ENCODE measurements around a stretch of chr7.

DNA sequence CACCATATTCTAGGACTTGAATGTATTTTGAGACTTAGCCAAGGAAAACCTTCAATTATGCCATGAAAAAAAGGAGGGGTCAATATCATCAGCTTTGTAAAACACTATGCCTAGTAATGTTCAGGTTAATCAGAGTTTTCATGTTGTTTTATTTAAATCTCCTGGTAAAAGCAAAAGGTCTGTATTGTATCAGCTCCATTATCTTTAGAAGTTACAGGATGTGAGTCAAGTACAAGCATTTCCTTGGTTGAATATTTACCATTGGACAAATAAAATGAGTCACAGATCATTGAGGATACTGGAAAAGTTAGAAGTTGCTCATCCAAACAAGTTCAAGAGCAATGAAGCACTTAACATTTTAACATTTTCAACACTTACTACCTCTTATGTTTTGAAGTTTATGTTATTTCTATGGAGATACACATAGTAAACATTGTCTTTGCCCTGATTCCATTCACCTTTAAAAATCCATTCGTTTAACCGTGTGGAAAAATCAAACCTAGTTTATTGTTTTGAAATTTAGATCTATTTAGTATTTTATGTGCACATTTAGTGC lies 89.9 kb upstream of the CAPZA2 start:
- RAMPAGE, long total RNA = no peak
- RRBS = no CpG with 5 or more reads among the region's 2 CpGs

GRCh38 chr7:116809488-116810083 lies 52.8 kb upstream of the CAPZA2 start:
- RAMPAGE, long total RNA = no peak
- RRBS = no CpG with 5 or more reads among the region's 3 CpGs

DNA sequence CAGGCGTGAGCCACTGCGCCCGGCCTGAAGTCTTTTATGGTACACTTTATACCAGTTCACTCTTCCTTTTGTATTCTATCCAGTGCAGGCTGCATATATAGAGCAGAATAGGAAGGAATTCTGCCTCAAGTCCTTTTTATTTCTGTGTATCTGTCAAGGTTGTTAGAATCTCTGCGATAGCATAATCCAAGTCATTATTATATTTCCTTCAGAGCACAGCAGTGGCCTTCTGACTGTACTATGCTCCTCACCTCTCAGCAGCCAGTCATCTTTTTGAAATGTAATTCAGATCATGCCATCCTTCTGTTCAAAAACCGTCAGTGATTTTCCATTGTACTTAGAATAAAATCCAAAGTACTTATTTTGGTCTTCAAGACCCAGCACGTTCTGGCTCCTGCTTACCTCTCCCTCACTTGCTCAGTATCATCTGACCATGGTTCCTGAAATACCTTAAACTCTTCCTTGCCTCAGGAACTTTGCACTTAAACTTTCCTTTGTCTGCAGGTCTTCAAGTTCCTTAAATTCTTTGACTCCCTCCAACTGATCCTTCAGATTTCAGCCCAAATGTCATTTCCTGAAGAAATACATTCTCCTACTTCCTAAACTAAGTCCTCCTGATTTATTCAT lies 112.3 kb downstream of the ST7 start:
- RAMPAGE, long total RNA = no peak
- RRBS = no CpG with 5 or more reads among the region's 6 CpGs

DNA sequence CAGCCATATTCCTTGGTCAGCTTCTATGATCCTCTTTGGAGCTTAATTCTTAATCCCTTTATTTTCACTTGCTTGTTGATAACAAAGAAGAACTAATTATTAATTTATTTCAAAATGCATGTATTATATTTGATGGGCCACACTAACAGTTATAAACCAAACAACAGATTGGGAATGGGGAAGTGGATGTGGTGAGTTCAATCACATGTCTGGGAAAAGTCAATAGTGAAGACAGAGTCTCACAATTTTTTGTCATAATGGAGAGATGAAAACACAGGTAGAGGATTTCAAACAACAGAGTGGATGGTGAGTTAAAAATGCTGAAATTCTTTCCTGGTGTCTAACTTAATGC lies 1.7 kb upstream of the CFTR start:
- RAMPAGE, long total RNA = no peak

- RAMPAGE, long total RNA = no peak
- RRBS = no CpG with 5 or more reads among the region's 4 CpGs
These were observed 125.9 kb downstream of the CFTR start for GRCh38 chr7:117605413-117606357.

DNA sequence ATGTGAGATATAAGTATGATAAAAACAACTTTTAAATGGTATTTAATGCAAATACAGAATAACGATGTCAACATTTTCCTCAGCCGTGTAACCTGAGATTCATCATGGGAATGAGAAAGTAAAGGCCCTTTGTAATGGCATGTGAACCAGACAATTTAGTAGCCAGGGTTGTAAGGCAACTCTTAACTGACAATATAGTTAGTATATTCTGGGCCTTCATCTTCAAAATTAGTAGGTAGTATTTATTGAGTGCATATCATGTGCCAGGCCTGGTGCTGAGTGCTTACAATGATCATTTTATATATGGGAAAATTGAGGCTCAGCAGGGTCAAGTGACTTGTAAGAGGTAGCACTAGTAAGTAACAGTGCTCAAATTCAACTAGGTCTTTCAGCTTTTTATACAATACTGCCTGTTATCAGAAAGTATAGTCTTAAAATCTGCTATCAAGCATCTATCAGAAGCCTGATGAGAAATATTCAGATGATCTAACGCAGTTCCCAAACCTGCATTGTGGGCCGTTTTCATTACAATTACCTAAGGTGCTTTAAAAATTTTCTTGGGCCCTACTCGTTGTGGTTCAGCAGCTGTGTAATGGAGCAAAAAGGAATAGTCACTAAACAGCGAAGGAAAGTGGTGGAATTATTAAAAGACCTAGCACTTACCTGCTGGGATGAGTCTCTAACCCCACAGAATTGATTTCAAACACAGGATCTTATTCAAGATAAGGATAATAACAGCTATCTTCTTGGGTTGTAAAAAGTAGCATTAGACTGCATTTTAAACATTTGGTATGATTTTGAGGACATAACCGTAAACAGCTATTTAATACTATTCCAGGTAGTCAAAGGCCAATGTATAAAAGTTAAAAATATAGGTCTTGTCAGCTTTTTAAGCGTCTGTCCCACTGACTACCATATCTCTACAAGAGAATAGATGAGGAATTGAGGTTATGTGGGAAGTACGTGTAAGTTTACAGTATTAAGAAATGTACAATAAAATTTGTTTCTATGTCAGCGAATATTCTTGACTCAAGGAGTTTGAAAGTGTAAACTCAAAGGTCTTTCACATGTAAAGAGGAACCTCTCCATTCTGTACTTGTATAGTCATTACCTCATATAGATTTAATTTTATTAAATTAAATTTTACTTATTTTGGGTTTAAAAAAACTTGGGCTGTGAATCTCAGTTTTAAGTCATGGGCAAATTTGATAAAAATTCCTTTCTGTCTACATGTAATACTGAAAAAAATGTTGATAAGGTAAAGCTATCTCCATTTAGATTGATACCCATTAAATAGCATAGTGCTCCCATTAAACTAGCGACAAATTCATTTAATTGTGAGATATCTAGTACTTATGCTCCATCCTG lies 11.1 kb downstream of the LSM8 start:
- RAMPAGE, long total RNA = no peak
- RRBS = no CpG with 5 or more reads among the region's 11 CpGs

GRCh38 chr7:119950348-119951128 lies 322.4 kb upstream of the KCND2 start:
- RAMPAGE, long total RNA = no peak
- RRBS = no CpG with 5 or more reads among the region's 35 CpGs

GRCh38 chr7:120949408-120949966 lies 1.1 kb upstream of the ING3 start:
- RAMPAGE, long total RNA = no peak
- RRBS = no CpG with 5 or more reads among the region's 12 CpGs

GRCh38 chr7:120987501-120988170 lies 875 bp upstream of the CPED1 start:
- RAMPAGE, long total RNA = no peak
- RRBS = no CpG with 5 or more reads among the region's 11 CpGs

GRCh38 chr7:120988410-120988552 lies 230 bp upstream of the CPED1 start:
- RAMPAGE, long total RNA = no peak
- RRBS = no CpG with 5 or more reads among the region's 2 CpGs

GRCh38 chr7:121027707-121028760 lies 39.5 kb downstream of the CPED1 start:
- RAMPAGE, long total RNA = no peak
- RRBS = no CpG with 5 or more reads among the region's 10 CpGs

GRCh38 chr7:121062525-121063376 lies 74.2 kb downstream of the CPED1 start:
- RAMPAGE, long total RNA = no peak
- RRBS = no CpG with 5 or more reads among the region's 13 CpGs

DNA sequence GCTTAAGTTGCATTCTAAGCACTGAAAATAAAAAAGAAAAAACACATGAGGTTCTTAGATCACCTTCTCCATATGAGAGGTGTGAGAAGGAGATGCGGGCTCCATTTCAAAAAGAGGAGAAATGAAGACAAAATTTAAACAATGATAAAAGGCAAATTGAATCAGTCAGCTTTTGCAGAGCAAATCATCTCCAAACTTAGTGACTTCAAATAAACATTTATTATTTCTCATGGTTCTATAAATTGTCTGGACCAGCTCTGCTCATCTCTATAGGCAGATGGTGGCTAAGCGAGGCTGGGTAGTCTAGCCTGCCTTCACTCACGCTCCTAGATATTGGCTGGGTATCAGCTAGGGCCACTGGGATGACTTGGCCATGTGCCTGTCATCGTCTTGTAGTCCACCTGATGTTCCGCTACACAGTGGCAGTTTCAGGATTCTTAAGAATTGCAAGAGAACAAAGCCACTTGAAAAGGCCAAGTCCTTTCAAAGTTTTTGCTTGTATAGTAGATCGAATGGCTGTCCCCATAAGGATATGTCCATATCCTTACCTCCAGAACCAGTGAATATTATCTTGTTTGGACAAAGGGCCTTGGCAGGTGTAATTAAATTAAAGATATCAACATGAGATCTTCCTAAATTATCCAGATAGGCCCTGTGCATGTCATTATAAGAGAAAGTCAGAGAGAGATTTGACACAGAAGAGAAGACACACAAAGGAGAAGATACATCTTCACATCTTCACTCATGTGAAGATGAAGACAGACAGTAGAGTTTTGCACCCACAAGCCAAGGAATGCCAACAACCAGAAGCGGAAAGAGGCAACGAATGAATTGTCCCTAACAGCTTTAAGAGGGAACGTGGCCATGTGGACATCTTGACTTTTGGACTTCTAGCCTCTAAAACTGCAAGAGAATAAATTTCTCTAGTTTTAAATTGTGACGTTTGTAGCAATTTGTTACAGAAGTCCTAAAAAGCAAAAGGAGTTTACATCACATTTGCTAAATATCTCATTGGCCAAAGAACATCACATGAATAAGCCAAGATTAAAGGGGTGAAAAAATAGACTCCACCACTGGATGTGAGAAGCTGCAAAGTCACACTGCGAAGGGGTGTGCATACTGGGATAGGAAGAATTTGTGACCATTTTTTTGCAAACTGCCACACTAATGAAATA lies 123.6 kb downstream of the CPED1 start:
- RAMPAGE, long total RNA = no peak
- RRBS = no CpG with 5 or more reads among the region's 11 CpGs

DNA sequence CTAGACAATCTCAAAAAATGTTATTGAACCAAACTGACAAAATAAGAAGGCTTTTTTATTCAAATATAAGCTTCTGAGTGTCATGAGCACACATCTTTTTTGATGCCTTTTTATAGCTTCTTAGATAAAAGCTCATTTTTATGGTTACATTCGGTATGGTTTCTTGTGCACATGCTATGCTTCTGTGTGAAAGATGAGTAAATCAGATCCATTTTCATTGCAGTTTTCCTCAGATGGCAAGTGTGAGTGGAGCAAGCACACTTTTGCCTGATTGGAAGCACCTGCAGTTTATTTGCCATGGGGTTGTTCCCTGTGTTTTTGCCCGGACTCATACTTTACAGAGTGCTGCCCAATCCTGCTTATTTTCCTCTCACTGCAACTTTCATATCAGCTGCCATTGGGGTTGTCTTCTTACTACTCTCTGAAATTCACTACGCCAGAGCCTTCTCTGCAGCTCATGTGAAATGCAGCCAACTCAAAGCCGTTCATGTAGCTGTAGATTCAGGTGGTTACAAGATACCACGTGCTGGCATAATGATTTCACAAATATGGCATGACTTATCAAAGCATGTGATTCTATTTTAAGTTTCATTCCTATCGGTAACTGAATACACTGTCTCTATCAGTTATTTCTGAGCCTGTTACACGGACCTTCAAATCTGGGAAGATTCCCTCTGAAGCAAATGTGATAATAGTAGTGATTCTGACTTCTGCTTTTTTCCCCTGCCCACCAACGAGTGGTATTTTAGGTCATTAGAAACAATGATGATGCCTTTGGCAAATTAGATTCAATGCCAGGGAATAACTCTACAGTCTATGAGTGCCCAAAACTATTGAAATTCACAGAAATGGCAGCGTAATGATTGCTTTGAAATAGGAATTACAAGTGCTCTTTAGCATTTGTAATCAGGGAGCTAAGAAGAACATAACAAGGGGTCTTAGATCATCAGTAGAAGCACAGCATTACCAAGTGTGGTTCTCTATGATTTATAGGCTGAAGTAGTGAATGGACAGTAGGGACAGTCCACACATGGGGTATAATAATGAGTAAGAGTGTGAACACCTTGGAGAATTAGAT lies 130.2 kb upstream of the WNT16 start:
- RAMPAGE, long total RNA = no peak
- RRBS = no CpG with 5 or more reads among the region's 9 CpGs

- RAMPAGE, long total RNA = no peak
- RRBS = no CpG with 5 or more reads among the region's 7 CpGs
These were observed 134.1 kb upstream of the FAM3C start for GRCh38 chr7:121530030-121530737.

DNA sequence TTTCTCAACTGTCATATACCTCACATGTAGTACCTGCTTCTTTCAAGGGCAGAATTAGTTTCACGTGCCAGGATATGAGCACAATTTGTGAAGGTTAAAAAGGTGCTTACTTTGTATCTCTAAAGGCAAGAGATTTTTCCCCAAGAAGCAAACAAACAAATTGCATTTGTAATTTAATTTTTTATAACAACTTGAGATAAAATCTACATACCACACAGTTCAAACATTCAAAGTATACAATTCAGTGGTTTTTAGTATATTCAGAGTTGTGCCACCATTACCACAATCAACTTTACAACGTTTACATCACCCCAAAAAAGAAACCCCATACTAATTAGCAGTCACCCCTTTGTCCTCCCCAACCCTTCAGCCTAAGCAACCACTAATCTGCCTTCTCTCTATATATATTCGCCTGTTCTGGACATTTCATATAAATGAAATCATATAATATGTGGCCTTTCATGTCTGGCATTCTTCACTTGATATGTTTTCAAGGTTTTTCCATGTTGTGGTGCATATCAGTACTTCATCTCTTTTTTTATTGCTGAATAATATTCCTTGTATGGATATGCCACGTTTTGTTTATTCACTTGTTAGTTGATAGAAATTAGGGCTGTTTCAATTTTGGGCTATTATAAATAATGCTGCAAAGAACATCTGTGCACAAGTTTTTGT lies 70.5 kb downstream of the AASS start:
- RAMPAGE, long total RNA = no peak
- RRBS = no CpG with 5 or more reads among the region's 4 CpGs

DNA sequence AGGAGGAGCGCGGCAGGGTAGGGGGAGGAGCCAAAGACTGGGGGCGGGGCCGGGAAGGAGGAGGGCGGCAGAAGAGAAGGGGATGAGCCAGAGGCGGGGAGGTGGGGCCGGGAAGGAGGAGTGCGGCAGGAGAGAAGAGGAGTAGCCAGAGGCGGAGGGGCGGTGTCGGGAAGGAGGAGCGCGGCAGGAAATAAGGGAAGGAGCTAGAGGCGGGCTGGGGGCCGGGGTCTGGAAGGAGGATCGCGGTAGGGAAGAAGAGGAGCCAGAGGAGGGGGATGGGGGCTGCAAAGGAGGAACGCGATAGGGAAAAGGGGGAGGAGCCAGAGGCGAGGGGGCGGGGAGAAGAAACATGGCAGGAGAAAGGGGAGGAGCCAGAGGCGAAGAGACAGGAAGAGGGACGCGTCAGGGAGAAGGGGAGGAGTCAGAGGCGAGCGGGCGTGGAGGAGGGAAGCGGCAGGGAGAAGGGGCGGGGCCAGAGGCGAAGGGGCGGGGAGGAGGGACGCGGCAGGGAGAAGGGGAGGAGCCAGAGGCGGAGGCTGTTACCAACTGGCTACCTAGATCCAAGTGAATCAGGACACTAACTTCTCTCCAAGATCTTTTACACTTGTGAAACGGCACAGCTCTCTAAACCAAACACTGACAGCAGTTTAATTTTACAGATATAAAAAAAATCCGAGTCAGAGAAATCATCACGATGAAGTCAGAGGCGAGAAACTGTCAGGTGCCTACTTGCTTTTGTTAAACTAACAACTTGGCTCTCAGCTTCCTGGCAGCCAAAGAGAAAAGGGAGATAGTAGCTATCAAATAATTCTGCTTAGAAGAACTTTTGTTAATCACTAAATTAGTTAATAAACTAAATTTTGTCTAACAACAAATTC lies 549 bp upstream of the IQUB start:
- RAMPAGE, long total RNA = no peak
- RRBS = 3% methylated on average over 9 of the region's 38 CpGs

DNA sequence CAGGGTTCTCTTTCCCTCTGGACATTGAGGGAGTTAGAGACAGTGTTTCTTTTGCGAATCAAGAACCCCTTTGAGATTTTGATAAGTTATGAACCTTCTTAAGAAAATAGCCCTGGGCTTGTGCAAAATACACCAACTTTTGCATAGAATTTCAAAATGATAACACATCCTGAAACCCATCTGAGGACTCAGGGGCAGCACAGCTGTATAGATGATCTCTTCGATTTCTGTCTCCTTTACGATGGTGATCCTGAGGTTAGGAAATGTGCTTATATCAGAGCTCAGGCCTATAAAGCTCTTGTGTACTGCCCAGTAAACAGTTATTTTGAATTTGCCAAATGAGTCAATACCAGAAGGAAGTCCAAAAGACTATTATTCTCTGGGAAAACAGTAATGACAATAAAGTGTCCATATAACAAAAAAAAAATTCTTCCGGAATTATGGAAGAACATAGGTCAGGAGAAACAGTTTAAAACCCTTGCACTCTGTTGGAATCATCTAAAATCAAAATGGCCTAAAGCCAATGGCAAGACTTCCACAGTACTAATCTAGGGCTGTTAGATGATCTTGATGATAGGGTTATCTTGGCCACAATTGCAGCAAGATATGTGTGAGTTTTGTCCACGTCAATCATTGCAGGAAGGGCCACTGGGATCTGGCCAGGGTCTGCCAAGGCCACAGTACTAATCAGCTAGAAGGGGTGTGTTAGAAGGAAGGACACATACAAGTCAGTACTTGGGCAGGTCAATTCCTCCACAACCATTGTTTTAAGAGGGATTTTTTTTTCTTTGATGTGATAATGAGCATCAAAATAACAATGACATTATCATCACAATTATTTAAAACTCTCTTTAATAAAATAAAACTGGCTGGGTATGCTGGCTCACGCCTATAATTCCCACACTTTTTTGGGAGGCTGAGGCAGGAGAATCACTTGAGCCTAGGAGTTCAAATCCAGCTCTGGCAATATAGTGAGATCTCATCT lies 1.4 kb downstream of the LMOD2 start:
- RAMPAGE, long total RNA = no peak
- RRBS = no CpG with 5 or more reads among the region's 6 CpGs

- RAMPAGE, long total RNA = no peak
- RRBS = no CpG with 5 or more reads among the region's 6 CpGs
These were observed 2.3 kb downstream of the LMOD2 start for GRCh38 chr7:123657978-123658413.

DNA sequence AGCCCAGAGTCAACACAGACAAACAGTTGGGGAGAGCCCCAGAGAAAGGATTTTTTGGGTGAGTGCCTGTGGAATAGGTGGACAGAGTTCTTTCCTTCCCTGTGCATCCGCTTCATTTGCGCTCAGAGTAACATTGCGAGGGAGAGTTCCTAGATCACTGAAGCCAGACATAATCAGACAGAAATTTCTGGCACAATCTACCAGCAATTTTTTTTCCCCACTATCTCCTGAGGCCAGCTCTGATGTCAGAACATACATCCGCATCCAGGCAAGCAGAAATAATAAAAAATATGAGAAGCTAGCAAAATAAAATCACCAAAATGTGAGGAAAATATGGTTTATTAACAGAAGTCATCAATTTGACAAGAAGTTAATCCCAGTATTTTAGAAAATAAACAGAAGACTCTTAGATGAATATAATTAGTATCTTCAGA lies 22.9 kb upstream of the POT1 start:
- RAMPAGE, long total RNA = no peak
- RRBS = no CpG with 5 or more reads among the region's 4 CpGs

Measured in hepatocyte (in vitro differentiated cells and primary cell).